ENCODE results near the genes ELAVL3, ZNF878, ZNF799 and ZNF443.

DNA sequence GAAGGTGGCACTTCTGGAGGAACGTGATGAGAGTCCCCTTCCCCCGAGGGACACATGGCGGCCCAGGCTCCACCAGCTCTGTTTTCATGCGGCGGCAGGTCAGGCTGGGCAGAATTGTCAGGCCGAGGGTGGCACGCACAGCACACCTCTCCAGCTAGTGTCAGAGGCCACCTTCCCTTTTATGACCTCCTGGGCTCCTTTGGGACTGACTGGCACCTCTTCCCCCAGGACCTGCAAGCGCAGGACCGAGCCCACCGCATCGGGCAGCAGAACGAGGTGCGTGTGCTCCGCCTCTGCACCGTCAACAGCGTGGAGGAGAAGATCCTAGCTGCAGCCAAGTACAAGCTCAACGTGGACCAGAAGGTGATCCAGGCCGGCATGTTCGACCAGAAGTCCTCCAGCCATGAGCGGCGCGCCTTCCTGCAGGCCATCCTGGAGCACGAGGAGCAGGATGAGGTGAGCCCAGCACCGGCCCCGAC, 56.2 kb upstream of the LDLR start:
- PRO-cap, result no peak
- RRBS, result no CpG with 5 or more reads among the region's 25 CpGs

DNA sequence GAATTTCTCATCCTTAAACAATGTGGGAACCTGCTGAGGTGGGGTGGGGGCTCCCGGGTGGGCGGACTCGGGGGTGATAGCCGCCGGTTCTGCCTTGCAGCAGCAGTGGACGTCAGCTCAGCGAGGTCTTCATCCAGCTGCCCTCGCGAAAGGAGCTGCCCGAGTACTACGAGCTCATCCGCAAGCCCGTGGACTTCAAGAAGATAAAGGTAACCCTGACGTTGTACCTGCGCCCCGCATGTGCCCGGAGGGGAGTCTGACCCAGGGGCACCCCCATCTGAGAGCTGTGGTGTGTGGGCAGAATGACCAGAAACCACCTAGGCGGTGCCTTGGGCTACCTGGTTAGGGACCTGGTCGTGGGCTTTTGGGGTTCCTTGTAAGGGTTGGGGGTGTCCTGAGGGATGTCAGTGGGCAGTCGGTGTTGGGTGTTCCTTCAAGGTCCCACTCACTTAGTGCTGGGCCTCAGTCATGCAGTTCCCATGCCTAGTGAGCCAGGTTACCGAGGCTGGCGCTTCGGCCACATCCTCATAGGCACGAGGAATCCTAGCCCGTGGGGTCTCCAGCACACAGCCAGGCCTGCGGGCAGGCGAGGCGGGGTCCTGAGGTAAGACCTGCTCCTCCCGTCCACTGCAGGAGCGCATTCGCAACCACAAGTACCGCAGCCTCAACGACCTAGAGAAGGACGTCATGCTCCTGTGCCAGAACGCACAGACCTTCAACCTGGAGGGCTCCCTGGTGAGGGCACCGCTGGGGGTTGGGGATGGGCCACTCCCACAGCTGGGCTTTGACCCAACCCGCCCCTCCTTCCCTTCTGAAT, 30.9 kb upstream of the LDLR start:
- PRO-cap, result no peak
- RRBS, result no CpG with 5 or more reads among the region's 37 CpGs

- PRO-cap, result no peak
- RRBS, result no CpG with 5 or more reads among the region's 6 CpGs
Observed at GRCh38 chr19:11089591-11089692, 179 bp downstream of the LDLR start.

GRCh38 chr19:11090485-11091455, 1.5 kb downstream of the LDLR start:
- PRO-cap, result bidirectional peak, plus-strand start at chr19:11090579, minus-strand start at chr19:11090346
- RRBS, result 2% methylated on average over 28 of the region's 52 CpGs

DNA sequence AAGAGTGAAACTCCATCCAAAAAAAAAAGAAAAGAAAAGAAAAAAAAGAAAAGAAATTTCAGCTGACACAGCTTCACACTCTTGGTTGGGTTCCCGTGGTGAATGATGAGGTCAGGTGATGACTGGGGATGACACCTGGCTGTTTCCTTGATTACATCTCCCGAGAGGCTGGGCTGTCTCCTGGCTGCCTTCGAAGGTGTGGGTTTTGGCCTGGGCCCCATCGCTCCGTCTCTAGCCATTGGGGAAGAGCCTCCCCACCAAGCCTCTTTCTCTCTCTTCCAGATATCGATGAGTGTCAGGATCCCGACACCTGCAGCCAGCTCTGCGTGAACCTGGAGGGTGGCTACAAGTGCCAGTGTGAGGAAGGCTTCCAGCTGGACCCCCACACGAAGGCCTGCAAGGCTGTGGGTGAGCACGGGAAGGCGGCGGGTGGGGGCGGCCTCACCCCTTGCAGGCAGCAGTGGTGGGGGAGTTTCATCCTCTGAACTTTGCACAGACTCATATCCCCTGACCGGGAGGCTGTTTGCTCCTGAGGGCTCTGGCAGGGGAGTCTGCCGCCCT, 22.0 kb downstream of the LDLR start:
- PRO-cap, result no peak
- RRBS, result no CpG with 5 or more reads among the region's 15 CpGs

GRCh38 chr19:11113032-11114000, 24.1 kb downstream of the LDLR start:
- PRO-cap, result no peak
- RRBS, result 100% methylated on average over 1 of the region's 37 CpGs

- PRO-cap, result no peak
- RRBS, result no CpG with 5 or more reads among the region's 24 CpGs
Observed at GRCh38 chr19:11166222-11166903, 10.8 kb upstream of the SPC24 start.

GRCh38 chr19:11222588-11223712, 16.5 kb upstream of the ANGPTL8 start:
- PRO-cap, result no peak
- RRBS, result 100% methylated on average over 1 of the region's 20 CpGs

DNA sequence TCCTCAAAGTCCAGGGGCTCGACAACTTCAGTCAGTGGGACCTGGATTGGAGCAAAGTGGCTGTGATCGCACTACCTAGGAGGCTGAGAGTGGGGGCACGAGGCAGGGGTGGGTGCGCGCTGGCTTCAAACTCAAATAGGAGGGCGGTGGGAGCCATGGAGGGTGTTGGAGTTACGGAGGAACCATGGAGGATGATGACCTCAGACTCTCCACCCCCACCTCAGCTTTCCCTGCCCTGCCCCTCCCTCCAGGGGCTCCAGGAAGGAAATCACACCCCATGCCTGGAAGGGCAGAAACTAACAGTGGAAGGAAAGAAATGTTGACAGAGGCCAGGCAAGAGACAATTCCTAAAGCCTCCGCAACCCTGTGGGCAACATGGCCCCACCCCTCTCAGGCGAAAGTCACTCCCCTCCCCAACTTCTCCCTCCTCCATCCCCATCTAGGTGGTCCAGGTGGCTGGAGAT, 9.4 kb downstream of the DOCK6 start:
- PRO-cap, result no peak
- RRBS, result no CpG with 5 or more reads among the region's 9 CpGs

DNA sequence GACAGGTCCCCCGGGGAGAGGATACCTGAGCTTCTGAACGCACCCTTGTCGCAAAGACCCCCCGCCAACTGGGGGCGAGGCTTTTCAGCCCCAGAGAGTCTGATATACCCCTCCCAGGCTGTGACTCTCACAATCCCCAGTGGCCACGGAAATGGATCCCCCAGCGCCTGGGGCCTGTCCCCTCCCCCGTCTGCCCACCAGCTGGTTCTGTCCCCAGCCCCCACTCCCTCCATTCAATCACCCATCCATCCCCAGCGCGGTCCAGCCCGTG, 868 bp downstream of the DOCK6 start:
- PRO-cap, result no peak
- RRBS, result no CpG with 5 or more reads among the region's 11 CpGs

GRCh38 chr19:11286454-11286914, 9.5 kb upstream of the TSPAN16 start:
- PRO-cap, result no peak
- RRBS, result no CpG with 5 or more reads among the region's 4 CpGs

GRCh38 chr19:11479948-11480475, 834 bp downstream of the ELAVL3 start:
- PRO-cap, result no peak
- RRBS, result 5% methylated on average over 12 of the region's 60 CpGs

GRCh38 chr19:11480530-11481432, at the start of gene ELAVL3:
ELAVL3 (minus strand) TSS chr19:11481046.
- PRO-cap, result no peak
- RRBS, result 10% methylated on average over 48 of the region's 94 CpGs

GRCh38 chr19:11923548-11924069, 1.3 kb upstream of the ZNF700 start:
- PRO-cap, result no peak
- RRBS, result no CpG with 5 or more reads among the region's 12 CpGs

GRCh38 chr19:12000648-12001034, 34.8 kb downstream of the ZNF433 start:
- PRO-cap, result no peak
- RRBS, result no CpG with 5 or more reads among the region's 4 CpGs

- PRO-cap, result bidirectional peak, plus-strand start at chr19:12053100, minus-strand start at chr19:12052961
- RRBS, result 0% methylated on average over 2 of the region's 53 CpGs
Observed at GRCh38 chr19:12052395-12053251, at the start of gene ZNF878. ZNF878 (minus strand) TSS chr19:12052961.

- PRO-cap, result no peak
- RRBS, result no CpG with 5 or more reads among the region's 3 CpGs
Observed at GRCh38 chr19:12373627-12373874, 8.1 kb upstream of the ZNF442 start.

DNA sequence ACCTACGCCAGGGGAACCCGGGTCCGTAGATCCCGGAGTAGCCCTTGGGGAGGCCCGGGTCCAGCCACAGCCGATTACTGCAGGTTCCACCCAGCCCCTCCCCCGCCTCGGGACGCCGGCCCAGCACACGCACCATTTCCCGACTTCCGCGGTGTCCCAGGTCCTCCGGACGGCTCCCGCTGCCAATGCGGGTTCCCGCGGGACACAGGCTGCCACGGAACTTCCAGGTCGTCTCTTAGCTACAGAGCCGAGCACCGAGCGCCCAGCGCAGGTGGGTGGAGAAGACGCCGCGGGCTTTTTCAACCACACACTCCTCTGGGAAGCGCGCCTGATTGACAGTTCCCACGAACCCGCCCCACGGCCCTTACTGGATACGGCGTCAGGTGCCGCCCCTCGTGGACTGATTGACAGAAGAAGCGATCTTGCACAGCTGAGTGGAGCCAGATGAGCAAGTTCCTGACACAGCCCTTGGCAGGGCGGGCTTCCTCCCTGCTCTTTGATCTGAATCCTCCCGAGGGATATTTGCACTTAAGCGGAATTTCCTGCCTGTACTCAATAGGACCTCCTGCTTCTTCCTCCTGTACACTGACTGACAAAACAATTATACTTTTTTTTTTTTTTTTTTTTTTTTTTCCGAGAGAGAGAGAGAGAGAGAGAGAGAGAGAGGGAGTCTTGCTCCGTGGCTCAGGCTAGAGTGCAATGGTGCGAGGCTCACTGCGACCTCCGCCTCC, at the start of gene ZNF799:
ZNF799 (minus strand) TSS at position 337 of the 731 bp plus-strand sequence.
- PRO-cap, result unidirectional peak, minus-strand start at position 109 of the sequence; unidirectional peak, minus-strand start at position 317 of the sequence
- RRBS, result 2% methylated on average over 6 of the region's 47 CpGs

DNA sequence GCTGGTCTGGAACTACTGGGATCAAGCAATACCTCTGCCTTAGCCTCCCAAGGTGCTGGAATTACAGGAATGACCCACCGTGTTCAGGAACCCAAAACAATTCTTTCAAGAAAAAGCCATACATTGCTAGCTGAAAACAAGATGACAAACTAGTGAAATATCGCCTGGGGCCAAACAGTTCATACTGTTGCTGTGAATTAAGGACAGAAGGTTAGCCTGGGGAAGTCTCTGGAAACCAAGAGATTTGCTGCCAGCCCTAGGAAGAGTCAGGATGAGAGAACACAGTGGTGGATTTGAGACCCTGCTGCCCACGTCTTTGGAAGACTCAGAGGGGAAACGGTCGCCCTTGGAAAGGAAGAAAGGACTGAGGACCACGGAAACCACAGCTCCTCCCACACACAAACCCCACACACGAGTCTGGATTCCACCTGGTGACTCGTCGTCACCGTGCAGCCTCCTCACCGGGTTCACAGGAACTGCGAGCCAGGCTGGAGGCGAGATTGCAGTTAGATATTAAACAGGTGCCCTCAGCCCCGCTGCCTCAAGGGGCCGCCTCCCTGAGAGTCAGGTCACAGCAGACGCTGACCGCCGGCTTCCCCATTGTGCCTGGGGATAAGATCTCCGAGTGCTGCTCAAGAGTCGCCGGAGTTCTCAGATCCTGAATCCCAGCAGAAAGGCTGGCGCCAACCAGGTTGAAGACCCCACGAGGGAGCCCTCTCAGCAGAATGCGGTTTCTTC, 948 bp downstream of the ZNF443 start:
- PRO-cap, result no peak
- RRBS, result no CpG with 5 or more reads among the region's 24 CpGs

DNA sequence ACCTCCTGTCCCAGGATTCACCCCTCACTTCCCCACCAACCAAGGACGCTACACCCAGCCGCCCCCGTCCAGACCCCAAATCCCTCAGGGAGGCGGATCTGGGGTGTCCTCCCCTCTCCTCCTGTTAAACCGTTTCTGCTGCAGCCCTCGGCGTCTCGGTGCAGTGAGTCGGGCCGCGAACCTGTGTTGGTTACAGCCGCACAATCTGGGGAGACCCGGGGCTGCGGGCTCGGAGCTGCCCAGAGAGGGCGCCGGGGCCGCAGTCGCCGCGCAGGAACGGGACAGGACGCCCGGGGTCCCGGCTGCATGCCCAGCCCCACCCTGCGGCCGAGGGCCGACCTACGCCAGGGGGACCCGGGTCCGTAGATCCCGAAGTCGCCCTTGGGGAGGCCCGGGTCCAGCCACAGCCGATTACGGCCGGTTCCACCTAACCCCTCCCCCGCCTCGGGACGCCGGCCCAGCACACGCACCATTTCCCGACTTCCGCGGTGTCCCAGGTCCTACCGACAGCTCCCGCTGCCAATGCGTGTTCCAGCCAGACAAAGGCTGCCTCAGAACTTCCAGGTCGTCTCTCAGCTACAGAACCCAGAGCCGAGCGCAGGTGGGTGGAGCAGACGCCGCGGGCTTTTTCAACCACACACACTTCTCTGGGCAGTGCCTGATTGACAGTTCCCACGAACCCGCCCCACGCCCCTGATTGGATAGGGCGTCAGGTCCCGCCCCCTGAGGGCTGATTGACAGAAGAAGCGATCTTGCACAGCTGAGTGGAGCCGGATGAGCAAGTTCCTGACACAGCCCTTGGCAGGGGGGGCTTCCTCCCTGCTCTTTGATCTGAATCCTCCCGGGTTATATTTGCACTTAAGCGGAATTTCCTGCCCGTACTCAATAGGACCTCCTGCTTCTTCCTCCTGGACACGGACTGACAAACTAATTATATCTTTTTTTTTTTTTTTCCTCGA, at the start of gene ZNF443:
ZNF443 (minus strand) TSS at position 580 of the 959 bp plus-strand sequence.
- PRO-cap, result bidirectional peak, plus-strand start at position 482 of the sequence, minus-strand start at position 383 of the sequence; unidirectional peak, minus-strand start at position 578 of the sequence; unidirectional peak, minus-strand start at position 649 of the sequence
- RRBS, result 3% methylated on average over 6 of the region's 66 CpGs